Myometrial cell (primary cell): ENCODE results near the genes ABCG1 and TFF3.

DNA sequence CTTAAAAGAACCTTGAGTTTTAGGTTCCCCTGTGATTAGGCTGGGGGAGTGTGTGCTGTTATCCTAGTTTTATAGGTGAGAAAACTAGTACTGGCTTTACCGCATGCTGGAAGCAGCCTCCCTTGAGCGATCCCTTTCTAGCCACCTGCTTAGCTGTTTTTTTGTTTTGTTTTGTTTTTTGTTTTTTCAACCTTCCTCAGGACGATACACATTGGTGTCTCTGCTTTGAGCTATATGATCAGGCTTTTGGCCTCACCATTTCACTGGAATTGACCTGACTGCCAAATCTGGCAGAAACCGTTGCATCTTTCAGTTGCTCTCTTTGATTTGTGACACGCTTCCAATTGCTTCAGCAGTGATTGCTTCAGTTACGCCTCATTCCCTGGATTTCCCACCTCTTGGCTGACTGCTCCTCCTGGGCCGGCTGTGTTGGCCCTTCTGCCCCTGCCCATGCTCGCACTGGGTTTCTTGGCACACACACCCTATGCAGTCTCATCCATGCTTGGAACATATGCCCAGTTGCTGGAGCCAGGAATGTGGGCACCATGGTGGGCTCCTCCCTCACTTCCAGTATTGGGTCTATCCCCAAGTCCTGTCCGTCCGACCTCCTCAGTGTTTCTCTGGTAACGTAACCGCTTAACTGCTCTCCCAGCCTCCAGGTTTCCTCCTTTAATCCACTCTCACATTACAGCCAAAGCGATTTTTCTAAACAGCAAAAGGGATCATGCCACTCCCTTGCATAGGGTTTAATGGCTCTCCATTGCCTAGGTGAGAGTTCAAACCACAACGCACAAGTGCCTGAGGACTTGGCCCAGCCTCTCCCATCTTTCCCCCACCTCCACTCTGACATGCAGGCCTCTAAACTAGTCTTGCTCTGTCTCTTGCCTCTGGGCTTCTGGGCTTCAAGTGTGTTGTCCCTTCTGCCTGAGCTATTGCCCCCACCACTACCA, 2.2 kb upstream of the ZBTB21 start:
- RAMPAGE, long total RNA = no peak

DNA sequence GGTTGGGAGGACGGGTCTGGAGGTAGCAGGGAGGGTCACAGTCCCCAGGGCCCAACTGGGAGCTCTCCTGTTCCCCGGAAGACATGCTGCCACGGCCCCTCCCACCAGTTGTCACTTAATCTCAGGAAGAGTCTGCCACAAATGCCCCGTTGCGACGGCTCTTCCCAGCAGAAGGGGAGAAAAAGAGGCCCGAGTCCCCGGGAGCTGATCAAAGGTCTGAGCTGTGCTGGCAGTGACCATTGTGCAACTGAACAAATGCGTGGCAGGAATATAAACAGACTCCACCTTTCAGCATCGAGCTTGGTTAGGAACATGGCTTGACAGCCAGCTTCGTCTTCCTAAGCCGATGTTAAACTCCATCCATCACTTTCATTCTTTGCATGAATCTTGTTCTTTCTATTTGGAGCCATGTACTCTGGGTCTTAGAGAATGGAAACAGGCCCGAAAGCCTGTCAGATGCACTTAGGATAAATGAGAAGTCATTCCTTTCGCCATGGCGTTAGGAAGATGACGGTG, 27.8 kb upstream of the ZBTB21 start:
- RAMPAGE, long total RNA = no peak

DNA sequence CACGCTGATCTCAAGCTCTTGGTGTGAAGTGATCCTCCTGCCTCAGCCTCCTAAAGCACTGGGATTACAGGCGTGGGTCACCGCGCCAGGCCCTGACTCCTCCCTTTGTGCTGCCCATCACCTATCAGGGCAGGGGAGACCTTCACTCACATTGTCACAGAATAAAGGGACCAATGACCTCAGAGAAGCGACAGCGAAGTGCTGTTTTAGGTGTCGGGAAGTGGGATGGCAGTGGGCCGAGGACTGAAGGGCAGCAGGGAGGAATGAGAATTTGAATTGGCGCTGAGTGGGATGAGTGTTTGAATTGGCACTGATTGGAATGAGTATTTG, 12.6 kb upstream of the UMODL1 start:
- RAMPAGE, long total RNA = no peak

DNA sequence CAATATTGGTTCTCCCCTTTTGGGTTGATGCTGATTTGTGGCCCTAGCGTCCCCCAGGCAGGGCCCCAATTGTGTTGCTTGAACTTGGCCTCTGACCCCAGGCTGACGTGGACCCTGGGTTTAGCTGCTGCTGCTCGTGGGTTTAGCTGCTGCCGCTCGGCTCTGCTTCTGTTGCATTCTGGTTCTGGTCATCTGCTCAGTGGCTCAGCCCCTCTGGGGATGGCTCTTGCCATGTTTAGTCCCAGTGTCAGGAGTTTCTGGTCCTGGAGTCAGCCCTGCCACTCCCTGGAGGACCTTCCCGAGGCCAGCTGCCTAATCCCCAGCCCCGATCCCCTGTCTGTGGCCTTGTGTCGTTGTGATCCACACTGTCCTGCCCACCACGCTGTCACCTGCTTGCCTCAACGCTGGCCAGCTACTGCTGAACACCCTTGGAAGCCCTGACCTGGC, 12.2 kb upstream of the UMODL1 start:
- RAMPAGE, long total RNA = no peak

DNA sequence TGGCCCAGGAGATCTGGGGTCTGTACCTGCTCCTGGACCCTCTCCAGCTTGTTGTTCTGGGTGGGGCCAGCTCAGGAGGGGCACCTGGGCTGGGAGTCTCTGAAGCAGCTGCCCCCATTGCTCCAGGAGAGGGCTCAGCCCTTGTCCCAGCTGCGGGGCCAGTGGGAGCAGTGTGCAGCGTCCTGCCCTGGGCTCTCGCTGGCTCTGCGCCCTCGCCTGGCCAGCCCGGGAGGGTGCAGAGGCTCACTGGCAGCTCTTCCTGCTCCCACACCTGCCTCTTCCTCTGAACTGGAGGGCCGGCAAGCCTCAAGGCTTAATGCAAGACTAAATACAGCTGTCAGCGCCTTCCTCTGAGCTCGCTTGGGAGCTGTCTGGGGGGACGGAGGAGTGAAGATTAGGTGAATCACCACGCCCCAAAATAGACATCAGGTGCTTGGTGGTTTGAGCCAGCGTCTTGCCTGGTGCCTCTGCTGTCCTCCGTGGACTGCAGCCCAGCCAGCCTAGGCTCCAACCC, 36.7 kb downstream of the UMODL1 start:
- RAMPAGE, long total RNA = no peak

GRCh38 chr21:42156951-42157612, 61.9 kb upstream of the ABCG1 start:
- RAMPAGE, long total RNA = no peak

DNA sequence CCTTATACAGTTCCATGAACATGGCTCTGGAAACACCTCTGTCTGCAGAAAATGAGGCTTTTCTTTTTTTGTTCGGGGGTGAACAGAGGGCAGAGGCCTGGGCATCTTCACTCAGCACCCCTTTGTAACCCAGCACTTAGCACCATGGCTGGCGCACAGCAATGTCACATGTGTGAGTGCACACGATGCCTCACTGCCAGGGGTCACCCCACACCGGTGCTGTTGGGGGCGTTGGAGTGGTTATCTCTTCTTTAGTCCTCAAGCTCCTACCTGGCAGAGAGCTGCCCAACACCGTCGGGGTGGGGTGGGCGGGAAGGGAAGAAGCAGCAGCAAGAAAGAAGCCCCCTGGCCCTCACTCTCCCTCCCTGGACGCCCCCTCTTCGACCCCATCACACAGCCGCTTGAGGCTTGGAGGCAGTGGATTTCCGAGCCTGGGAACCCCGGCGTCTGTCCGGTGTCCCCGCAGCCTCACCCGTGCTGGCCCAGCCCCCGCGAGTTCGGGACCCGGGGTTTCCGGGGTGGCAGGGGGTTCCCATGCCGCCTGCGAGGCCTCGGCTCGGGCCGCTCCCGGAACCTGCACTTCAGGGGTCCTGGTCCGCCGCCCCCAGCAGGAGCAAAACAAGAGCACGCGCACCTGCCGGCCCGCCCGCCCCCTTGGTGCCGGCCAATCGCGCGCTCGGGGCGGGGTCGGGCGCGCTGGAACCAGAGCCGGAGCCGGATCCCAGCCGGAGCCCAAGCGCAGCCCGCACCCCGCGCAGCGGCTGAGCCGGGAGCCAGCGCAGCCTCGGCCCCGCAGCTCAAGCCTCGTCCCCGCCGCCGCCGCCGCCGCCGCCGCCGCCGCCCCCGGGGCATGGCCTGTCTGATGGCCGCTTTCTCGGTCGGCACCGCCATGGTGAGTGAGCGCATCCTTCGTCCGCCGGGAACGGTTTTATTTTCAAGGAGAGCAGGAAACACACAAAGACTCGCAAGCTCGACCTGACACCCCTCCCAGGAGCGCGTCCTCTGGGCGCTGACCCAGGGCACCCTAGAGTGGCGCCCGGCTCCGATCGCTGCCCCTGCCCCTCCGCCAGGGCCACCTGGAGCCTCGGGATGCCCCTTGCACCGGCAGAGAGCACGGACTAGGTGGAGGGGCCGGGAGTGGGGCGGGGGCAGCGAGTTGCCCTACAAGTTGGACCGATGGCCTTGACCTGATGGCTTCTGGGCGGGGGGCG, at the start of gene ABCG1:
ABCG1 (plus strand) TSS at position 728 of the 1,211 bp plus-strand sequence.
- RAMPAGE, long total RNA = no peak

DNA sequence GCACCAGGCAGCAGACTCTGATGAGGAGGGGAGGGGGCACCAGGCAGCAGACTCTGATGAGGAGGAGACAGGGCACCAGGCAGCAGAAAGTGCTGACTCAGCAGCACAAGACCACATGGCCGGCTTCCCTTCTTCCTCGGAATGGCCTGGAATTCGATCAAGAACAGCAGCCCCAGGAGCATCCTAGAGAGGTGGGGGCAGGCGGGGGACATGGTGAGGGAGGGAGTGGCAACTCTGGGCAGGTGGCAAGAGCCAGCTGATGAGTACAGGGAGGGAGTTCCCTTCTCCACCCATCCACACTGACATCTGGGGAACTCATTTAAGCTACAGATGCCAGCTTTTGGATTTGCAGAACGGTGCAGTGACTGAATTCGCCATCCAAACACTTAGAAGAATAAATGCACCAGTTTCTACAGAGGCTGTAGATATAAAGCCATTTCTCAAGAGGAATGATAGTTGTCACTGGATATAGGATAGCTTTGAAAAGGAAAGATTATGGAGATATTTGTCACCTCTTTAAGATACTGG, 26.9 kb downstream of the ABCG1 start:
- RAMPAGE, long total RNA = no peak

DNA sequence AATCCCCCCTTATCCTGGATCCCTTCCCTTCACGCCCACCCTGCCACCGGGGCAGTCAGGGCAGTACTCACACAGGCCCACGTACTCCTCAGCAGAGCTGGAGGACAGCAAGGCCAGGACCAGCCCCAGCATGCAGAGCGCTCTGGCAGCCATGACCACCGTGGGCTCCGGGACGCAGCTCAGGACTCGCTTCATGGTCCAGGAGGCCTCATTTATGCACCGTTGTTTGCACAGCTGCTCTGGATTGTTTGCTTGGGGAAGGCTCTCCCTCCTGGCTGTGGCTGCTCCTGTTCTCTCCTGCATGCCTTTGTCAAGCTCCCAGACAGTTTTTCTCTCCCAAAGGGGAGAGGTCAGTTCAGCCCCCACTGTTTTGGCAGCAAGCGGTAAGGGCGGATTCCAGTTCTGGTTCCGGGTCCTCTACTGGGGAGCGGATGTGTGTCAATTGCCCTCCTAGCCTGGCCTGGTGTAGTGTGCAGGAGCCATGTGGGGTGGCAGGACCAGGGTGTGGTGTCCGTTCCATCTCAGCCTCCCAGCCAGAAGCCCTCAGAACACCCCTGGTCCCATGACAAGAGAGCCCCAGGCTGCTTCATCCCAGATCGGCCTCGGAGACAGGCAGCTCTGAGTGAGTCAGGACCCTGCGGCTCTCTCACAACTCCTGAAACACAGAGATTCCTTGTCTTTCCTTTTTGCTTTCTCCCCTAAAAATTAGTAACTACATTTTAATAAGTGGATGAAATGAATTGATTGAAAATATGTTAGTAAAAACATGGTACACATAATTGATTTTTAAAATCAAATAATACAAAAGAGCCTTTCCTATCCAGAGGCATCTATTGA, at the start of gene TFF3:
TFF3 (minus strand) TSS at position 188 of the 837 bp plus-strand sequence.
- RAMPAGE, long total RNA = no peak

DNA sequence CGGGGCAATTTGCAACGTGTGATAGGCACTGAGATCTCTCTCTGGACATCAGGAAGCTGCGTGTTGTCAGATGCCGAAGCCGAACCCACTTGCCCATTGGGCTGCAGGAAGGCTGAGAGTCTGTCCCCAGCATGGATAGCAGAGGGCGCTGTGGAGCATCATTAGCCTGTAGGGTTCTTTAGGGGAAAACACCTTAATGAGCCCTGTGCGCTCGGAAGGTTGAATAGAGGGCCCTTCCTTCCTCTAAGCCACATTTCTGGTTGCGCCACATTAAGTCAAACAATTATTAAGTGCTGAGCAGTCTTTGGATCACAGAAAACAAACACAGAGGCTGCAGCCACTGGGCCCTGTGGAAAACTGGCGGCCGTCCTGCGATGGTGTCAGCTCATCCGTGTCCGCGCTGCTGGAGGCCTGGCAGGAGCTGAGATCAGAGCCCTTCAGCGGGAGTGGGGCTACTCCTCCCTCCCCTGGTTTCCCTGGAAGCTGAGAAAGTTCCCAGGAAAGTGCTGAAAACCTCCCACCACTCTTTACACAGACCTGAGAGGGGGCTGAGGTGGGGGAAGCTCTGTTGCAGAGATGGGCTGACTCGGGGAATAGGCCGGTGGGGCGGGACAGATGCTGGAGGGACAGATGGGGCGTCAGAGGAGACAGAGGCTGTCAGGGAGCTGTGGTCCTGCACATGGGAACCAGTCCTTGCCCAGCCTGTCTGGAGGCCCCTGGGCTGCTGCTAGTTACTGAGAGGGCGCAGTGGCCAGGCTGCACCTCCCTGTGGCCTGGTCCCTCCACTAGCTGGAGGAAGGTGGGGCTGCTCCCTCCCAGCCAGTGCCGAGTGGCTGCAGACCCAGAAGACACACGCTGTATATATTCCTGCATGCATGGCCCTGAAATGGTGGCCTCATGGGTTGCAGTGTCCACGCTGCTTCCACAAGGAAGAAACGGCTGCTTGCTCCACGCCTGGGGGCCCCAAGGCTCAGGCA, 12.6 kb downstream of the TFF2 start:
- RAMPAGE, long total RNA = no peak

GRCh38 chr21:42427012-42427654, 23.4 kb downstream of the UBASH3A start:
- RAMPAGE, long total RNA = no peak

DNA sequence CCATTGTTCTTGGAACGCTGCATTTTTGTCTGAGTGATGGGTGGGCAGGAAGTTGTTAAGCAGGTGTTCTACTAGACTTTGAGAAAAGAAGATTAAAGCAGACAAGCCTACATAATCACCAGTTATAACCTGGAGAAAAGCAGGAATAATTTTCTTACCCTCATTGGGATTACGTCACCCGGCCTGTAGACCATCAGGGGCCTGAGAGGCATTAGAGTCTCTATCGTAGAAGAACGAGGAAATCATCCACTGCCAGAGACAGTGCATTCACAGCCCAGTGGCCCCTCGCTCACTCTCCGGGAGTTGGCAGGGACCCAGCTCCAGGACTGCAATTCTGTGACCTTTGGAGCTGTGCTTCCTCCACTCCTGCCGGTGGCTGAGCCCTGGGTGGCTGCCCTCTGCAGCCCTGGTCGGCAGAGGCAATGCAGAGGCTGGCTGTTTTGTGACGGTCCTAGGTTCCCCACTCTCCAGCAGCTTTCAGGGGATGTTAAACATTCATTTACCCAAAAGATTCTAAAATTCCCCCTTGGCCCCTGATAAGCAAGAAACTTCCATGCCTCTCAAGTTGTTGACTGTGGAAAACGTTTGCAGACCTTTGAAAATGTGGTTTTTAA, 12.7 kb downstream of the SLC37A1 start:
- RAMPAGE, long total RNA = no peak

DNA sequence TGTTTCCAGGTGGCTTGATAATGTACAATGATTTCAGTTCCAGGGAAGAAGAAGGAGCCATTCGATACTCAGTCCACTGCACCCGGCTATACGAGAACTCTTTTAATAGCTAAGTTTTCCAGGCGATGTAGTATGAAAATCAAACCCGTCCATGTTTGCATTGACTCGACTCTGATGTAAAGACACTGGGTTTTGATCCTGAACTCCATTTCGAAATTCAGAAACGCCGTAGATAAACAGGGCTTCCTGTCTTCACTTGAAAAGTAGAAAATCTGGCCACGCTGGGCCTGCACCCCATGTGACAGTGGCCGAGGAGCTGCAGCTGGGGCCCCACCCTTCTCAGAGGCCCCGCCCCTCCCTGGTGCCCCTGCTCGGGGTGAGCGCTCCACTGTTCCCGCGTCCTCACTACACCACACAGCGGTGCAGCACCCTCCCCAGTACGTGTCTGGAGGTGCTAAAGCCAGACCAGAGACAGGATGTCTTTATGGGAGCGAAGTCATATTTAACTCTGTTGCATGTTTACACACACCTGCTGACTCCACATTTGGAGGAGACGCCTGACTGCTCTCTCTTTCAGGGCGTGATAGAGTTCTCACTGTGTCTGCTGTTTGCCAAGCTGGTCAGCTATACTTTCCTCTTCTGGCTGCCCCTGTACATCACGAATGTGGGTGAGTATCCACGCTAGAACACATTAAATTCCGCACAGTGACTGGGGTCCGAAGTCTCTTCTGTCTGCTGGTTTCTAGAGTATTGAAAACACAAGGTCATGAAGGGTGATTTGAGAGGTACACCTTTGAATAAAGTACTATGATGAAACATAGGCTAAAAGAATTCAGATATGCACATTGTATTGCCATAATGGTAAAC, 48.1 kb downstream of the SLC37A1 start:
- RAMPAGE, long total RNA = no peak

DNA sequence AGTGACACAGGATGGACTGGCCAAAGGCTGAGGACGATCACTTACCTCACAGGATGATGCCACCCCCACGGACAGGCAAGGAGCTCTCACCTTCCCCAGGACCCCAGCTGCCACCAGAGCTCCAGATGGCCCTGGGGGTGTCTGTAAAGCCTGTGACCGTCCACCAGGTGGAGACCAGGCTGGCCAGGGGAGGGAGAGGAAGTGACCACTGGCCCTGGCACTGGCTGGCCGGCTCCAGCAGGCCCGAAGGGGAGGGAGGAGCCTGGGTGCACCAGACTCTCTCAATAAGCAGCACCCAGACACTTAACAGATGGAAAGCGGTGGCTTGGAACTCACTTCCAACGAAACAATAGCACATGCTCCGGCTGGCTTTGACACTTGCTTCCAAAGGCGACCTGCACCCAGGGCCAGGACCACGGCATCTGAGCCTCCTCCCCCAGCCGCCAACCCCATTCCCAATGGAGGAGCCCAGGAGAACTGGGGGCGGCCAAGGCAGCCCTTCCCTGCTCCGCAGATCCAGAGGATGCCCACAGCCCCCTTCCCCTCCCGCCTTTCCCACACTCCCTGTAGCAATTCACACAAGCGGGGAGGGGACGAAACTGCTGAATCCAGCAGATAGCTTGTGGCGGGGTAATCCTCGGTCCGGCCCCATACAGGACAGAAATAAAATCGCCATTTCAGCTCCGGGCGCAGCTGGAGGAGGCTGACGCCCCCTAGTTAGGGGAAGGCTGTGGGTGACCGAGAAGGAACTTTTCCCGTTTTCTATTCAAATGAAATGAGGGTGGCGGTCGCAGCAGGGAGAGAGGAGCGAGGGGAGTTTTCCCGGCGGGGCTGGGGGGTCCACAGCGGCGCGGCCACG, 726 bp upstream of the PDE9A start:
- RAMPAGE, long total RNA = no peak

DNA sequence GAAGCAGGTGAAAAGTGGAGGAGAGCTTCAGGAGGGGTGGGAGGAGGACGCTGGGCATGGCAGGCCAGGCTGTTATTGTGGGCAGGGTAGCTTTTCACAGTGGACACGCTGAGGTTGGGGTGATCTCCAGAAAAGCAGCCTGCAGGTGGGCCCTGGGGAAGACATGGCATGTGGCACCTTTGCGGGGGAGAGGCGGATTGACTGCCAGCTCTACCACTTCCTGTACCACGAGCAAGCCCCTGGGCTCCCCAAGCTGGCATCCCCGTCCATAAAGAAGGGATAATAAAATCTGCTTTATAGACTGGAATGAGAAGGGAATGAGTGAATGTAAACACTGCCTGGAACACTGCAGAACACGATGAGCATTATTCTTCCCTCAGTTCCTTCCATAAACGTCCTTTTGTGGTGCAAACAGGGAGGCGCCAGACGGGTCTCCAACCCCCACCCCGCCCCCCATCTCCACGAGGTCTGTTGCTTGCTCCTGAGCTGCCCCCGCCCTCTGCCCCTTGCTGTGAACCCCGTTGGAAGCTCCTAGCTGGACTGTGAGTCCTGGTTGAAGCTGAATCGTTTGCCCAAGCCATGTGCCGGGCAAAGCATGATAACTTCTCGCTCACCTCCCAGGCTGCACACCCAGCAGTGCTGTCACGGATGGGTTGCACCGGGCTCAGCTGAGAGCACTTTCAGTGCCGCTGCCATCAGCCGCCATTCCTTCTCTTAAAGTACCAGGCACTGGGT, 2.1 kb downstream of the PDE9A start:
- RAMPAGE, long total RNA = no peak

GRCh38 chr21:42703057-42703642, 49.7 kb downstream of the PDE9A start:
- RAMPAGE, long total RNA = no peak

DNA sequence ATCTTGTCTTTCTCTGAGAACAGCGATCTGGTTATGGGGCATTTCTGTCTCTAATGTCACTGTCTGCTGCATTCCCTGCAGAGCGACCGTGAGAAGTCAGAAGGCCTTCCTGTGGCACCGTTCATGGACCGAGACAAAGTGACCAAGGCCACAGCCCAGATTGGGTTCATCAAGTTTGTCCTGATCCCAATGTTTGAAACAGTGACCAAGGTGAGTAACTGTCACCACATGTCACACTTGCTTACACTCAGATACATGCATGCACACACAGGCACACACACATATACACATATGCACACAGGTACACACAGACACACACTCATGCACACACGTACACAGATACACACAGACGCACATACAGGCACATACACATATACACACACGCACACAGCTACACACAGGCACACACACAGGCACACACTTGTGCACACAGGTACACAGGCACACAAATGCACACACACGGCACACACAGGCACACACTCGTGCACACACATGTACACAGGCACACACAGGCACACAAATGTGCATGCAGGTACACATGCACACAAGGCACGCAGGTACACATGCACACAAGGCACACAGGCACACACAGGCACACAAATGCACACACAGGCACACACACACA, 110.3 kb downstream of the WDR4 start:
- RAMPAGE, long total RNA = no peak

DNA sequence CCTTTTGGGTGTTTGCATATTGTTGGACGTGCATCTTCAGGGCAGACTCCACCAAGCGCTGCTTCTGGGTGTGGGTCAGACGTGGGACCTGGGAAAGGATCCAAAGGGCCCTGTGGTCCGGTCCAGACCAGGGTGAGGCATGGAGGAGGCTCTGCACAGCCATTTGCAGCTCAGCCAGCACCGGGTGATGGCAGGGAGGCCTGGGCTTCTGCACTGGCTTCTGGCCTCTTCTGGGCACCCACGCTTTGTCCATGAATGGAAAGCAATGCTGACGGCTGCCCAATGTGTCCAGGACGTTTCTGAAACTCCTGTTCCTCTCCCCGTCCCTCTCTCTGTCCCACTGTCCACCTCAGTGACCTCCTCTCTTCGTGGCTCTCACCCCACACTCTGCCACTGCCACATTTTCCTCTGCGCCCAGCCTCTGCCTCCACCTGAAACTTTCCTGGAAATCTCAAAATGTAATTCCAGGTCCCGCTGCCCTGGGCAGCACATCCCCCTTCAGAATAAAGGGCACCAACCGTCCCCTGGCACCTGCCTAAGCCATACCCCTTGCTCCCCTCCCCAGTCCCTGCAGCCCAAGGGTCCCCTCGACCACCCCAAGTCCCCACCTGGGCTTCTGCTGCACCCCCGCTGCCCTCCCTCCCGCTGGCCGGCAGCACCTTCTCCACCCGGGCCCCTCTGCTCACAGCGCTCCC, 42.2 kb downstream of the WDR4 start:
- RAMPAGE, long total RNA = no peak

- RAMPAGE, long total RNA = no peak
Observed at GRCh38 chr21:42837700-42838434, 41.5 kb downstream of the WDR4 start.

GRCh38 chr21:42955688-42956127, 18.7 kb upstream of the PKNOX1 start:
- RAMPAGE, long total RNA = no peak